ENCODE measurements around the gene CHODL.

DNA sequence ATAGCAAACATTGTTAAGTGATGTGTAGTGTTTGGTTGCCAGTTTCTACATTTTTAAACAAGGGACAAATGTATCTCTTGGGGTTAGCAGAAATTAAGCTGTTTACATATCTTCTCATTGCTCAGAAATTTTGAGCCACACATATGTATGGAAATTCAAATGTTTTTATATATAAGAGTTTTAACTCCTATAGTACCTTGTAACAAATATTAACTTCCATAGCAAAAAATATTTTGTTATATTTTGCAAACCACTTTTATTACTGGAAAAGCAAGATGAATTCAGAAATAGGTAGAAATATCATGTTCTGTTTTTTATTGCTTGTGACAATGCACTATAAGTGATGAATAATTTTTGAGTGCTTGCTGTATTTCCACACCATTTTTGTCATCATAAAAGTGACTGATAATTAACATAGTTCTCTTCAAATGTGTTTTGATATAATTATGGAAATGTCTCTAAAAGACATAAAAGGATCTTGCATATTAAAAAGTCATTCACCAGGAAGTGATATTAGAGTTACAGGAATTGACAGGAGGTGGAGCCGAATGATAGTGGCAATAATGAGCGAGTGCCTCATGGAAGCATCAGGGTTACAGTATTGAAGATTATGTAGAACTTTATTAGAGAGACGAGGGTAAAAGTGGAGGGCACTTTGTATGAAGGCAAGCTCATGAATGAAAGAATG, 775.3 kb downstream of the USP25 start:
- RRBS, result no CpG with 5 or more reads among the region's 3 CpGs

- RRBS, result no CpG with 5 or more reads among the region's 4 CpGs
Observed at GRCh38 chr21:16509407-16510074, 779.8 kb downstream of the USP25 start.

DNA sequence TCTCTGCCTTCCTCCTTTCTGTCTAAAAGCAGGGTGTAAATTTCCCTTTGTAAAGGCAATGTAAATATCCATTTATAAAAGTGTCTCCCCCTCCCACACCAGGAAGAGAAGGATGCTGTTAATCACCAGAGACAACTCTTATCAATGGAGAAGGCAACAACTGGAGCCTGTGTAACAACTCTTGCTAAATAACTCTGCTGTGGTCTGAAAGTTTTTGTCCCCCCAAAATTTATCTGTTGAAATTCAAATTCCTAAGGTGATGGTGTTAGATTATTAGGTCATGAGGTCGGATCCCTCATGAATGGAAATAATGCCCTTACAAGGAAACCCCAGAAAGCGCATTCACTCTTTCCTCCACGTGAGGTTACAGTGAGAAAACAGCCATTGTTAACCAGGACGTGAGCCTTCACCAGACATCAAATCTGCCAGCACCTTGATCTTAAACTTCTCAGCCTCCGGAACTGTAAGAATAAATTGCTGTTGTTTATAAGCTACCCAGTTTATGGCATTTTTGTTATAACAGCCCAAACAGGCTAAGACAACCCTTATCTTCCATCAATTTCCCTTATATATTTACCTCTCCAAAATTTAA, 141.9 kb upstream of the CXADR start:
- RRBS, result no CpG with 5 or more reads among the region's 5 CpGs

DNA sequence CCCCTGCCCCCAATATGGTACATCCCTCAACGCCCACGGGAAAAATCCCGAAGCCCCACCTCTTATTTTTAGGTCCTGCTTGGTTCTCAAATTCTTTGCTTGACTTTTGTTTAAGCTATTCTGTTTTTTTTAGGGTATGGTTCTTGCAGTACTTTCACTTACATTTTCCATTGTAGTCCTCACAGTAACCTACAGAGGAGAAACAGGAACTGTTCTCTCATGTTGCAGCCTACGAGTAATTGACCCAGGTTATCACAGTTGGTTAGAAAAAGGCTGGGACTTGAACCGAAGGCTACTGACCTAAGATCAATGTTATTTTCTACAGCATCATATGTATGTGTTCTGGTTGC, 727 bp upstream of the C21orf91 start:
- RRBS, result no CpG with 5 or more reads among the region's 5 CpGs

GRCh38 chr21:17900905-17901749, 82.0 kb upstream of the C21orf91 start:
- RRBS, result no CpG with 5 or more reads among the region's 11 CpGs

- RRBS, result 5% methylated on average over 6 of the region's 23 CpGs
Observed at GRCh38 chr21:18244248-18244983, at the start of gene CHODL. Gene CHODL, plus strand, starts transcription at chr21:18244833.

- RRBS, result 1% methylated on average over 10 of the region's 81 CpGs
Observed at GRCh38 chr21:18244984-18246065, 692 bp downstream of the CHODL start.

- RRBS, result no CpG with 5 or more reads among the region's 1 CpG
Observed at GRCh38 chr21:18654443-18654848, 250.9 kb upstream of the TMPRSS15 start.

DNA sequence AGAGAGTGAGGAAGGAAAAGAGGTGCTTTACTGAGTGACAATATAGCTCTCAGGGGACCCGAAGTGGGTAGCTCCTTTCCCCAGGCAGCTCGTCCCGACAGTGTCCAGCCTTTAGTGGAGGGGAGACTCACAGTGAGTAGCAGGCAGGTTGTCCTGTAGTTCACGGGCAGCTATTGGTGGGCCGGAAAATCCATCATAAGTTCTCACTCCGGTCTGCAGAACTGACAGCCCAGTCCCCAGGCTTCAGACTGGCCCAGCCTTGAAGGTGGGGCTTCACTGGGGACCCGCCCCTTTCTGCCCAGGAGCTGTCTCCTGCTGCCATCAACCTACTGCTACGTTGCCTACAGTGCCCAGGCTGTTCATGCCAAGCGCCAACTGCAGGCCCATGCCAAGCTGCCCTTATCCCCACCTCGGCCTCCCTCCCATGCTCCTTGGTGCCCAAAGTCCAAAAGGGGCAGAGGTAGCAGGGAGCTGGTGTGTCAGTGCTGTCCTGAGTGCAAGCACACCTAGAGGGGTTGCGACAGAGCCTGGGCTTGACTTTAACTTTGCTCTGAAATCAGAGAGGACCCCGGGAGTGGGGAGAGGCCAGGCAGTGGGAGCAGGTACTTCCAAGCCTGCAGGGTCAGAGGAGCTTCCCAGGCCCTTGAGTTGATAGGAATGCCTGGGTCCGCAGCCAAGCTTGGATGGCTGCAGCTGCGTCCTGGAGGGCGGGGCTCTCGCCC, 1144.4 kb upstream of the NCAM2 start:
- RRBS, result no CpG with 5 or more reads among the region's 16 CpGs

DNA sequence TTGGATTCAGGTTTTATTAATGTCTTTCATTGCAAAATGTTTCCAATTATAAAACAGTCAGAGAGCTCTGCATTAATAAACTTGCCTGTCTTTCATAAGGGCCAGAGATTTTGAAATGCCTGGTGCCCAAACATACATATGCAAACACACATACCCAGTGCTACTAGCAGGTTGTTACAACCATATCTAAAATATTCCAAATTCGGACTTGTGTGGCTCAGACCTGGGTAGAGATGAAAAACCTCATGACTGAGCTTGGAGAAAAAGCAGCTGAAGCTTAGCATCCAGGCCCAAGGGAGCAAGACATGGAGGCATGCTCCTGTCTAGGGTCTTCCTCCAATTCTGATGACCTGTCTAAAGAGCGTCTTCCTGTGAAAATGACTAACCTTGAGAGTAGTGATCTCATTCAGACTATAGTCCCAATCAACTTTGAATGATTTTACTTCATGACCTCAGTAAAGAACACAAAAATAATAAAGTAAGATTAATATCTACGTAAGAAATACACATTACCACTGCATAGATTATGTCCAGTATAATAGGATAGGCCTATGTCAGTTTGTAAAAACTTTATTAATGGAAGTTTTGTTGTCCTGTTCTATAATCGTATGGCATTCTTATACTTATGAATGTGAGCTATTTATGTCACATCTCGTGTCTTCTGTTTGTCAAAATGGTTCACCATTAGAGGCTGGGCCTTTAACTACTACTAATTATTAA, 201.1 kb downstream of the NCAM2 start:
- RRBS, result no CpG with 5 or more reads among the region's 5 CpGs

GRCh38 chr21:22421312-22421899, 1423.2 kb downstream of the NCAM2 start:
- RRBS, result no CpG with 5 or more reads among the region's 4 CpGs

DNA sequence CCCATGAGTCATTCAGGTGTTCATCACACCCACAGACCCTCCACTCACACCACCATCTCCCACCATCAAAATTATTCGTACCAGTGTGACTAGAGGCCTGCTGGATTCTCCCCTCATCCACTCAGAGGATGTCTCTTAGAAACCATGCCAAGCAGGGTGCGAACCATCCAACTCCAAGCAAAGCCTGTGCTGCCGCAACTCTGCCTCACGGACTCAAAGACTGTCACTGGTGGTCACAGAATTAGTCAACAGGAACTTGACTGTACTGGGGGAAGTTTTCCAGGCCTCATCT, 211.0 kb downstream of the MRPL39 start:
- RRBS, result no CpG with 5 or more reads among the region's 4 CpGs

DNA sequence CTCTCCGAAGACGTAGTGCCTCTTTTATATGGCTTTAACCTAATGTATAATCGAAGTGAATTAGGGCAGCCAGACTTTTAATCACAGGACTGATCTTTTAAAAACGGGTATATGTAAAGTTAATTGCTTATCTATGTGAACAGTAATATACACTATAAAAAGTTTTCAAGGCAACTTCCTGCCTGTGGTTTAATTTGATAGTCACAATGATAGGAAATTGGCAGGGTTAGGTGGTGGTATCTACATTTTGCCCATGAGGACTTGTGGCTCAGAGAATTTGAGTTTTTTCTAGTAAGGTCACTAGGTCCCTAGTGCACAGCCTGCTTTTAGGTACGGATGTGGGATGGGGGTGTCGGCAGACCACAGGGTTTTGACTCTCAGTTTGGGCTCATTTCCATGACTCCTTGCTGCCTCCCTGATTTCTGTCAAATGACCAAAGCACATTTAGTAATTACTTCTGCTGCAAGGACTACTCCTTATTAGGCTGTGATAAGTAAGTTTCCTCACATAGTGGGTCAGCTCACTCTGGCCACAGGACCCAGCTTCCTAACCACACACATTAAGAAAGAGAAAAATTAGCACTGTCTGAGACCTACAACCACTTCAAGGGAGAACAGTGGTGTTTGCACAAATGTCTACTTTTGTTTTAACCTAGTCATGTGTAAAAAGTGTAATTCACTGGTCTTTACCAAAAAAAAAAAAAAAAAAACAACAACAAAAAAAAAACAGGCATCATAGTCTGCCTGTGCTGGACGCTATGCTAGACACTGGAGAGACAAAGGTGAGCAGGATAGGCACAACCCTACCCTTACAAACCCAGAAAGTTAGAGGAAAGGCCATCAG, 43.8 kb downstream of the MRPL39 start:
- RRBS, result no CpG with 5 or more reads among the region's 7 CpGs

DNA sequence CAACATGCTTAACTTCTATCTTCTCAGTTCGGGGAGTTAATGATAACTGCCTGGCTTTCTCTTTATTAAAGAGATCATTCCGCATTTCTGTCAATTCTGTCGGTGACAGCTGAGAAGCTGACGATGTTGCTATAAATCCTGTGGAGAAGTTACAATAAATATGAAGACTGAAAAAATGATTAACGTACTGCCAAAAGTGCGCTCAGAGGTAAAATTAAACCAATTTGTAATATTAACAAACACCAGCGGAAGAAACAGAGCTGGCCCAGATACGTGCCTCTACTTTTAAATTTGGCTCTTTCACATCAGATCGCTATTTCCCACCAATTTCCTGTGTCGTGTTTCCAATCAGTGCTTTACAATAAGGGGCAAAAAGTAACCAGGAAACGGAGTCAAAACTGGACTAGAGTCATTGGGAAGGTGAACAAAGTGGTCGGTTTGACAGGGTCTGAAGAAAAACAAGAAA, 730 bp downstream of the MRPL39 start:
- RRBS, result no CpG with 5 or more reads among the region's 12 CpGs

GRCh38 chr21:25887739-25888325, 153.1 kb downstream of the GABPA start:
- RRBS, result no CpG with 5 or more reads among the region's 7 CpGs

- RRBS, result no CpG with 5 or more reads among the region's 4 CpGs
Observed at GRCh38 chr21:25897384-25897845, 162.6 kb downstream of the GABPA start.

DNA sequence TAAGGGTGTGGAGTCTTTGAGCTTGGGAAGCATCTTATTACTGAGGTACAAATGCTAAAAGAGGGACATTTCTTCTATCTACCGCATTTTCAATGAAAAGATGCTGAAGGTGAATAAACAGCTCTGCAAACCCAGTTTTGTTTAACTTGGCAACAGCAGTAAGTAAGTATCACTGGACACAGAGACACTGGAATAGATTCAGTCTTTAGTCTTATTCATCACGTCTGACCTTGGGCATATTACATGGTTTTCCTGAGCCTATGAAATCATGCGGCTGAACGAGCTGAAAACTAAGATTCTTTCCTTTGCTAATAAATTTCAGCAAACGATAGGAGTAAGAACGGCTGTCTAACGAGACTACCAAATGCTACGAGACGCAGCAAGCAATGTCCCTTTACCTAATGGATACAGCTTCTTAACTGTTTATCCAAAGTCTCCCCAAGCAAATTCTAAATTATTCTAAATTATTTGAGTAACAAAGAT, 207.4 kb downstream of the GABPA start:
- RRBS, result no CpG with 5 or more reads among the region's 9 CpGs

- RRBS, result no CpG with 5 or more reads among the region's 9 CpGs
Observed at GRCh38 chr21:26068480-26069298, 101.9 kb downstream of the APP start.

DNA sequence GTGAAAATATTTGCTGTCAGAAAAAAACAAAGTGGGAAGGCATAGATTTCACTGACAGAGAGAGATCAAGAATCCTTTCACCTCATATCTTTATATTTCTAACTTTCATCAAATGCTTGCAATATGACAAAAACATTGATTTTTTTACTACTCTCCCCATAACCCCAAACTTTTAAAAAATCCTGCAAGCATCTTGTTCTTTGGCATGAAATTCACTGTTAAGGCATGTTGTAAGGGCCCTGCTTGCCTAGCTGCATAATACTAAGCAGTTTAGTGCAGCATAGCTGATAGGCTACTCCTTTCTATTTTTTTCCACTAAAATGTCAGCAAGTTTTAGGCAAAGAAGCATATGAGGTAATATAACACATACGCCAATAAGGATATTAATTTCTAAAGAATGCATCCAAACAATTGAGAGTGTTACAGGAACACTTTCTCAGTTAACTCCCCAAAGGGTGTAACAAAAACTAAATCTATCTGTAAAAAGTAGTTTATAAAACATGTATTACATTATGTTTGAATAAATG, 340.4 kb upstream of the ADAMTS5 start:
- RRBS, result no CpG with 5 or more reads among the region's 1 CpG

DNA sequence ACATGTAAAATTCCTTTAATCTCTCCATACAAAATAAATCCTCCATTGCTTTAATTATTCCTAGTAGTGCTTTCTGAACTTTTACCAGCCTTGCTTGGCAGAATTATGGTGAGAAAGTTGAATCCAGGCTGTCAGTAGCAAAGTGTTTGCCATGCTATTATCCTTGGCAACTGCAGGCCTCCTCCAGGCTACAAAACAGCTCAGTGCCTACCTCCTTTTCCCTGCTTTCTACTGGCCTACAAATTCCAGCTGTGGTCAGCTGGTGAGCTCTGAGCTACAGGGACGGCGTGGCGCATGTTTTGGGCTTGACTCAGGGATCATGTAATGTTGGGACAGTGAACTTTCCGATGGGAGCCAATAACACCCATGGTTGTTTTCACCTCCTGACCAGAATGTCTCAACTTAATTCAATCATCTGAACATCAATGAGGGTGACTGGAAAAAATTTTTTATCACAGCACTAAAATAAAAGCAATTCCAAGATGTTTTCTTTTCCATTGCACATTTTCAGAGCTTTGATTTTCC, 456.2 kb upstream of the ADAMTS5 start:
- RRBS, result no CpG with 5 or more reads among the region's 4 CpGs